HT-29 (cell line): ENCODE data around the gene COMMD10.

- RAMPAGE, long total RNA, result no peak
These were observed 113.8 kb upstream of the EPB41L4A start for GRCh38 chr5:112532821-112533336.

DNA sequence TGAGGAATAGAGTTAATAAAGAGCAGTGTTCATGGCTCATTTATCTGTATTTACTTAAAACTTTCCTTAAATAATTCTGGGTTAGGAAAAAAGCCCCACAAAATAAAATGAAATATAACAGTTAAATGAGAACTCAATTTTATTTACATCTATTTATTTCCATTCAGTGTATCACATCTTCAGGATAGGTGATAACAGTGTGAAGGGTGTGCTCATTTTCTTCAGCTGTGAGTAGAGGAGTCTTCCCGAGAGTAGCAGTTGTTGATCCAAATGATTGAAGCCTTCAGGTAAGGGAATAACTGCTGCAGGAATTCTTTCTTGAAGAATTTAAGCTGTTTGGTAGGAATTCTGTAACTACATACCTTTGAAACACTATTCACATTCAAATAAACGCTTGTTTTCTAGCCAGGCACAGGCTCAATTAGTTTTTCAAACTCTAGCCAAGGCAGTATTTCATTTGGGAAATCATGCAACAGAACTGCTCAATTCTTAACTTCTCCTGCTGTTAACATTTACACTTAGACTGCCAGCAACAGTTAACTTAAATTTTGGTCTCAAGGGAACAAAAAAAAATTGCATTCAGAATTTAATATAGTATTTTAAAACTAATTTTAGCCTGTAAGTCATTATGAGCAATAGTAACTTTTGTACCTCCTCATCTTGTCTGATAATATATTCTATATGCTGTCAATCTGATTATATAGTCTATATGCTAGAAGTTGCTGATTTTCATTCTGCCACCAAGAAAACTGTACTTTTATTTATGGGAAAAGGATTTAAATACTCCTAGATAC is 15.4 kb downstream of the SRP19 start:
- RAMPAGE, long total RNA, result no peak

GRCh38 chr5:113030960-113031536 is 54.5 kb downstream of the DCP2 start:
- RAMPAGE, long total RNA, result no peak

DNA sequence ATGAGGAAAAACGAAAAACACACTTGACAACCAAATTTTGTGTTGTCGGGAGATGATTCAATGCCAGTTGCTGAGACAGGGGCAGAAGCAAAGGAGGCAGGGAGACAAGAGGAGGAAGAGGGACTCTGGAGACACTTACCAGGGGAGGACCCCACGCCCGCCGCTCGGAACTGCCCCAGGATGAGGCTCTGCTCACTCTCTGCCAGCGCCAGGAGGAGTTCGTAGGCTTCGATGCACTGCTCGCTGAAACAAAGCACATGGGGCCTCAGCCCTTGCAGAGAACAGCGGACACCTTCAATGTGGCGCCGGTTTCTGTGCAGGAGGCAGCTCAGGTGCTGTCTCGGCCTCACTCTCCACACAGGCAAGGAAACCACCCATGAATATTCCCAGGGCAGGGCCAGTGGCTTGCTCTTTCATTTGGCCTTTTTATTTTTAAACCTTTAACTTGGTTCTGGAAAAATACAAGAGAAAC is 91.4 kb downstream of the DCP2 start:
- RAMPAGE, long total RNA, result no peak

GRCh38 chr5:113114389-113115482 is 138.1 kb downstream of the DCP2 start:
- RAMPAGE, long total RNA, result no peak

- RAMPAGE, long total RNA, result no peak
These were observed 141.7 kb downstream of the TSSK1B start for GRCh38 chr5:113292904-113293637.

- RAMPAGE, long total RNA, result no peak
These were observed 12.5 kb upstream of the PGGT1B start for GRCh38 chr5:115275114-115275709.

DNA sequence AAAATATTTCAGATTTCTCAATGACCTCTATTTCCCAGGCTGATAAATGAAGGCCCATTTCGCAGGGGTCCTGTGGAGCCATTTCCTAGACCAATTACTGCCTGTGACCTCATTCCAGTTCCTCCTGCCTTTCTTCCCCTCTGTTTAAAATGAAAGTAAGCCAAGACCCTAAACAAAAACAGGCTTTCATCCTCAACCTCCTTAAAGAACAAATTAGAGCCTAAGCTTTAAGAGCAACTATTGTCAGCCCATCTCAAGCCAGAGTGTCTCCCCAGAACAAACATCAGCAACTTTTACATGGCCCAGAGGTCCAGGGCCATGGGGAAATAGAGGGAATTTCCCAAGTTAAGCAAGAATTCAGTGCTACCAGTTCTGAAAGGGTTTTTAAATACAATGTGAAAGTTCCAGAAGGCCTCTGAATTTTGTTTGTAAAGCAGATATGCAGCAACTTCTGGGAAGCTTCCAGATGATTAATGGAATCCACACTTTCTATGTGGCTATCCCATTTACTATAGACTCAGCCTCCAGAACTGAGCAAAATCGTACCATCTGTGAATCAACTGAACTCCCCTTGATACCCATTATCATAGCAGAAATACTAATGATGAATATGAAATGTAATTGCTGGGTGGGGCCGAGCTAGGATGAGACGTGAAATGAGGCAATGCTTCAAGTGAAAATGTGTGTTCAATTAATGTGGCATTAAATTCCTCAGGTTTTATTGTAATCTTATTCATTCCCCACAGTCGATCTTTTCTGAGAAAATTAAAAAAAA is 93.9 kb downstream of the FEM1C start:
- RAMPAGE, long total RNA, result no peak

GRCh38 chr5:115520006-115520619 is 24.5 kb downstream of the FEM1C start:
- RAMPAGE, long total RNA, result no peak

DNA sequence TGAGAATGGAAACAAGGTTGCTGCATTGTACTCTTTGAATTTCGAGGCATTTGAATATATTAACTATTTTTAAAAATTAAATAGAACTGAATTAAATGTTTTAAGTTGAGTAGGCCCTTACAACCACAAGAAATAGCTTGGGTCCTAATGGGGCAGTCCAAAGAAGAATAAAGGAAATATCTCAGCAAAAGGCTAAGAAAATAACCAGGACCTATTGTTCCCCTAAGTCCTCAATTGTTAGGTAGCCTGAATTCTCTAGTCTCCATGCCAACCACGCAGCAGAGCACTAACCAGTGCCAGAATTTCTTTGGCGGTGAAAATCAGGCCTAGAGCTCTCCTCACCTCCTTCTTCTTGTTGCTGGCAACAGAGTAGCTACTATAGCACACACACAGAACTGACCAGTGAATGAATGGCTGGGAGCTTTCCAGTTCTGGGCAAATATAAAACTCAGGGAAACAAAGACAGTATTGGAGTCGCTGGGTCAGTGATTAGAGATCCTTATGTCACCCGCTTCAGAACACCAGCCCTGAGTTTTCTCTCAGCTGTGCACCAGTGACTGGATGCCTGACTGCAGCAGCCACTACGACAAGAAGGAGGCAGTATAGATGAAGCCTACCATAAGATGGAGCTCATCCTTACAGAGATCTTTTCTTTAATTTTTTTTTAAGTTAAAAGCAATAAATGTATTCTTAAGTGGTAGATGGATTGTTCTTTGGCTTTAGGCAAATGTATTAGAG is 26.8 kb upstream of the FEM1C start:
- RAMPAGE, long total RNA, result no peak

GRCh38 chr5:115634239-115634991 is 8.6 kb upstream of the TMED7 start:
- RAMPAGE, long total RNA, result no peak

GRCh38 chr5:115709550-115710104 is 83.8 kb upstream of the TMED7 start:
- RAMPAGE, long total RNA, result no peak

GRCh38 chr5:115815338-115815915 is 1.0 kb downstream of the CDO1 start:
- RAMPAGE, long total RNA, result no peak

DNA sequence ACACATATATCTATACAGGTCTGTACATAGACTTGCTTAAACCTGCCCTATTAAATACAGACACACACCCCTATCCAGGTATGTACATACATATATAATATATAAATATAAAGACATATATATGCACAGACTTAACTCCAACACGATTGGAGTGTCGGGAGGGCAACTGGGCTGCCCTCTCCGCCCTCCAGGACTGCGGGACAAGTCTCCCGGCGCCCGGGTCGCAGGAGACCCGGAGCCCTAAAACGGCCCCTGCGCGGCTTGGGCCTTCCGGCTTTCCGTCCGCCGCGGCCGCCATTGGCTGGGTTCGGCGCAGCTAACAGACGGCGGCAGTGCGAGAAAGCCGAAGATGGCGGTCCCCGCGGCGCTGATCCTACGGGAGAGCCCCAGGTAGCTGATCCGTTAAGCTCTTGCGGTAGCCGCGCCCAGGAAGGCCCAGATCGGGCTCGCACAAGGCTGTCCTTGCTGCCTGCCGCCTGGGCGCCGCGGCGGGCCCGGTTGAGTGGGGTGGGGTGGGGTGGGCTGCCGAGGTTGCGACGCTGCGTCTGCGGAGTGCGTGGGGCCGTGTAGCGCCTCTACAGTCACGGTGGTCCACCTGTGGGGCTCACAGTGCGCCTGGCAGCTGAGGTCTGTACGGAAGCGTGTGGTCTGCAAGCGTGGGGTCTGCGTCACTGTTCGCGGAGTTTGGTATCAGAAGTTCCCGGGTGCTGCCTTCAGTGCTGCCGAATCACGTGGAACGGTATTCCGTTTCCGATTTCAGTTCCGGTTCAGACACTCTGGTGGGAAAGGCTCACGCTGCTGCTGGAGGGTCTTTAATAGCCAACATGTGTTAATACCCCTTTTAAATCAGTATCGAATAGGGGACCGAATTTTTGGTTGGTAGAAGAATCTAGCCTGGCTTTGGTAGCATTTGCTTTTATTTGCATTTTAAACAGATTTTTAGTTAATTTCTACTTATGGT is at the start of gene COMMD10:
Gene COMMD10 (plus strand): TSS at position 322 of the 961 bp plus-strand sequence.
- RAMPAGE, long total RNA, result no peak

GRCh38 chr5:116192148-116193122 is 107.6 kb downstream of the COMMD10 start:
- RAMPAGE, long total RNA, result no peak

- RAMPAGE, long total RNA, result no peak
These were observed 148.6 kb downstream of the COMMD10 start for GRCh38 chr5:116233157-116234015.

DNA sequence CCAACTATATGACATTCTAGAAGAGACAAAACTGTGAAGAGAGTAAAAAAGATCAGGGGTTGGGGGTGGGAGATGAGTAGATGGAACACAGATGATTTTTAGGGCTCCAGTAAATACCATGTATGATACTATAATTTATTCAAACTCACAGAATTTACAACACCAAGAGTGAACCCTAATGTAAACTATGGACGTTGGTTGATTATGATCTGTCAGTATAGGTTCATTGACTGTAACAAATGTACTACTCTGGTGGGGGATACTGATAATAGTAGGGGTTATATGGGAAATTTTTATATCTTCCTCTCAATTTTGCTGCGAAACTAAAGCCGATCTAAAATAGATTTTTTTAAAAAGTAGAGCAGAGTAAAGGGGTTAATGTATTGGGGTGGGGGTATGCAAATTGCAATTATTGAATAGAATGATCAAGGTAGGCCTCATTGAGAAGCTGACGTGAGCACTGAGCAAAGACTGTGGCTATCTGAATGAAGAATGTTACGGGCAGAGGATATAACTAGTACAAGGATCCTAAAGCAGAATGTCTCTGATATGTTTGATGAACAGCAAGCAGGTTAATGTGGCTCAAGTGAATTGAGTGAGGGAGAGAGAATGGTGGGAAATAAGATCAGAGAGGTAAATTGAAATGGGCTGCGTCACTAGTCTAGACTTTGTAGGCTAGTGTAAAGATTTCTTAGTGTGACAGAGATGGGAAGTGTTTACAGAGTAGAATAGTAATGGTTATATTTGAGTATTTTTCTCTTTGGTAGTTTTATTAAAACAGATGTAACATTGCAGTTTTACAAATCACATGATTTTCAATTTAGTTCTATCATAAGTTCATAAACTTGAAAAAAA is 152.0 kb downstream of the COMMD10 start:
- RAMPAGE, long total RNA, result no peak

DNA sequence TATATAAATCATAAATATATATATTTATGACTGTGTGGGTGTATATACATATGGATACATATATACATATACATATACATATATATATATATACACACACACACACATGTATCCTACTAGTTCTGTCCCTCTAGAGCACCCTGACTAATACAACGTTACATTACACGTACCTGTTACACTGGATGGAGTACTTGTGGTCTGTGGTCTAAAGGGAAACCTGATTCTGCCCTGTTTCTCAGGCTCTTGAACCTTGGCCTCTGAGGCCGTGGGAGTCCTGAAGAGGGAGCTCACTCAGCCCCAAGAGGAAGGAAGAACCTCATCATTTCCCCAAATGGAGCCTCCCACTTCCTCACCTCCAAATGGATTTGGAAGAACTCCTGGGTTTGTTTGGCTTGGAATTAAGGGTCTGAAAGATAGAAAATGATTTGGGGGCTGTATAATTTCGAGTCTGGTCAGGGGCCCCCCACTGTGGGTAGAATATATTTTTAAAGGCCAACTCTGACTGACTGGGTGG is 200.3 kb downstream of the SEMA6A start:
- RAMPAGE, long total RNA, result no peak

- RAMPAGE, long total RNA, result no peak
These were observed 48.9 kb downstream of the SEMA6A start for GRCh38 chr5:116525565-116526256.

DNA sequence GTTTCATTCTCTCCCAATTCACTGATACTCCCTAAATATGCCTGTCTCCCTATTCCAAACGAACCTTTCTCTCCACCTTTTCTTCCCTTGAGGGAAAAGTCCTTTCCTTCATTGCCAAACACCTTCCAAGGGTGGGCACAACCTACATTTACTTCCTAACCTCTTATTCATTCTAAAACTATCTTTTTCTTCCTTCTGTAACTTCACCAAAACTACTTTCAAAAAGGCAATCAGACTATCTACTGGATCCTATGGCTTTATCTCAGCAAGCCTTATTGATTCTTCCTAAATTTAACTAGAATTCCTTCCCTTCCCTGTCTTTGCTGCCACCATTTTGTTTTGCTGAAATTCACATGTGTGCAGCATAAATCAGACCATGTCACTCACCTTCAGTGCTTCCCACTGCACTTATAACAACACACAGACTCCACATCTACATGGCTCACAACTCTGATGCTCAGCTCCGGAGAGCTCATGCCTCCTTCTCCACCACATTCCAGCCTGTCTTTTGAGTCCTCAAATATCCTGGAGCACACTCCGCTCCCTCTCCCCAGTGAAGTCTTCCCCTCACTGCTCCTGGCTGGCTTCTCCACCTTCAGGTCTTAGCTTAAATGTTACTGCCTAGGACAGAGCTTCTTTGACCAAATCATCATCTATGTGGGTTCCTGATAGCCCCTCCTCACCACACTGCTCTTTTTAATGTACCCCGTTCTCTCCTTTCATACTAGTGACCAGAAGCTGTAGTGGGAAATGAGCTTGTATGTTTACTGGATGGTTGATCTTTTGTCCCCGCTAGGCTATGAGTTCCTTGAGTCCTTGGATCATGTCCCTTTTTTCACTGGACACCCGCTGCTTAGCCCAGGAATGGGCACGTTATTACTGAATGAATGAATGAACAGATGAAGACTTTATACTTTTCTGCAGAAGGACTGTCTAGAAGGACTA is 40.4 kb downstream of the SEMA6A start:
- RAMPAGE, long total RNA, result no peak